Parietal lobe (tissue), 2 donors: ENCODE measurements around a stretch of chr6.

DNA sequence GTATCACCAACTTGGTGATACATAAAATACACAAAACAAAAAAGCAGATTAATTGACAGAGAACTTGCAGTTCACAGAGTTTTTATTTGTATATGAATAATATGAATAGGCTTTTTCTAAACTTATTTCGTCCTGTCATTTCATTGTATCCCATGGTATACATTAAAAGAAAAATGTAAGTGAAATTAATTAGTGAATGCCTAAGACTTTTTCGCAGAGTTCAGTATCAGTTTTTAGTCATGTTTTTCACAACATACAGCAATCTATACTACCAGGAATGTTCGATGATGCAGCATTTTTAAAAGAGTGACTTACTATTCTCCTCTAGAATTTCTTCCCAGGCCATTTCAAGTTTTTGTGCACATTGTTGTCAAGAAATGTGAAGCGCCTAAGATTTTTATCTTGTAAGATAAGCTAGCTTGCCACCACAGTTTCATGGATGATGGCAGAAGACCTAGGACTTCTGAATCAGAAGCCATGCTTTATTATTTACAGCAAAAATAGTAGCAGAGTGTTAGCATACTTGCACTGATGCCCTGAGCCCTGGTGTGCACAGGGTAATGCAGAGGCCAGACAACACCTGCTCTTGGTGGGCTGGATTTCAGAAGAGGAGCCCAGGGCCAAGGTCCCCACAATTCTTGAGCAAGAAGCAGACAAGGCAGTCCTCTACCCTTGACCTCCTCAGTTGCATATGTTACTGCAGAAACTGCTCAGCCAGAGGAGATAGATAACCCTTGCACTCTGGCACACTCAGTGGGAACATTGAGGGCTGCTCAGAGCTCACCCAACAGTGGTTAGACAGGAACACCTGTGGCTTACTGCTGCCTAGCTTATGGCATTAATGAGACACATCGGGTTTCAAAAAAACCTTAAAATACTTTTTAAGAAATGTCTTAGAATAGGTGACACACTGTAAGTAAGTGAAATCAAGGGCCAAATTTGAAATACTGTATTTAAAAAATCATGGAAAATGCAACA, 99.1 kb downstream of the QKI start:
- RAMPAGE, long total RNA = no peak

GRCh38 chr6:163573913-163574829, 159.7 kb downstream of the QKI start:
- RAMPAGE, long total RNA = no peak

DNA sequence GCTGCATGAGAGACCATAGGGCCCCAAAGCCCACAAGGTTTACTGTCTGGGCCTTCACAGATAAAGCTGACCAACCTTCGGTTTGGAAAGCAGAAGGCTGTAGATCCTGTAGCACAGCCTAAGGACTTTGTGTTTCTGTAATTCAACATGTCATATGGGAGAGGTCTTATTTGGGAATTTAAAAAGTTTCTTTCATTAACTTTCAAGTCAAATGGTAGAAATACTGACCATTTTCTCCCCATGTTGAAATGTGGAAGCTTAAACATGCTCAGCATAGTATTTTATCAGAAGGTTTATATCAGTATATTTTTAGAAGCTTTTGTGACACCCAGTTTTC, 362.9 kb downstream of the QKI start:
- RAMPAGE, long total RNA = no peak

DNA sequence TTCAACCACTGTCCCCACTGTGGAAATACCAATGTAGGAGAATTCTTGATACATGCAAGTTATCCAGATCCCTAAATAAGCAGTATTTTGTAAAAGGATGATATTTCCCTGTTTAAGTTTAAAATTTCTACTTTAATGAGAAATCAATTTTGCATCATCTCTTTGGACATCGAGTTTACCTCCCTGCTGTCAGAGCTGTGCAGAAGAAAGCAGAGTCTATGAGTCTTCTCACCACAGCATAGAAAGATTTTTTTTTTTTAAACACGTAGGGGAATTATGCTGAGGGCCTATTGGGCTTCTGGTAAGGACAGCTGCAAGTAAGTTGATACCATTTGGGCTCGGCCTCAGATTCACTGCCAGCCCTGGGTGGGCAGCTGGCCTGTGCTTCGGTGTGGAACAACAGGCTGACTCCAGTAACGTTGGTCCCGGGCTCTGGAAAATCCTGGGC, 366.3 kb downstream of the QKI start:
- RAMPAGE, long total RNA = no peak

GRCh38 chr6:163955230-163955611, 540.7 kb downstream of the QKI start:
- RAMPAGE, long total RNA = no peak

- RAMPAGE, long total RNA = no peak
These were observed 545.1 kb downstream of the QKI start for GRCh38 chr6:163959655-163960030.

GRCh38 chr6:163963181-163963686, 548.7 kb downstream of the QKI start:
- RAMPAGE, long total RNA = no peak

- RAMPAGE, long total RNA = no peak
These were observed 888.5 kb downstream of the QKI start for GRCh38 chr6:164302991-164303484.

DNA sequence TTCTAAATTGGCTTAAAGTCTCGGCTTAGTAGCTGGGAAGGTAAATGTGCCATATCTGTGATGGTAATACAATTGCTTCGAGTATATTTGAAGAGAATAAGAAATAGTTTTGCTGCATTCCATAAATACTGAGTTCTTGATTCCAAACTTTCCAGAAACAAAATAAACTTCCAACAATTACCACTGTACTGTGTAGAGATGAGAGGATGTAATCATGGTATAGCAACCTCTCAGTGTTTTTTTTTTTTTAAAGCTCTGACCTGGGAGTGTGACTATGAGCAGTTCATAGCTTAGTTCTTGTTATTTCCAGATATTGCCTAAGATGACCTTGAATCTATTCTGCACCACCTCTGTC, 415.6 kb downstream of the C6orf118 start:
- RAMPAGE, long total RNA = no peak

GRCh38 chr6:164929617-164930152, 379.7 kb downstream of the C6orf118 start:
- RAMPAGE, long total RNA = no peak

- RAMPAGE, long total RNA = no peak
These were observed 100.0 kb upstream of the C6orf118 start for GRCh38 chr6:165409428-165409854.

- RAMPAGE, long total RNA = no peak
These were observed 14.1 kb downstream of the PDE10A start for GRCh38 chr6:165648907-165649435.

DNA sequence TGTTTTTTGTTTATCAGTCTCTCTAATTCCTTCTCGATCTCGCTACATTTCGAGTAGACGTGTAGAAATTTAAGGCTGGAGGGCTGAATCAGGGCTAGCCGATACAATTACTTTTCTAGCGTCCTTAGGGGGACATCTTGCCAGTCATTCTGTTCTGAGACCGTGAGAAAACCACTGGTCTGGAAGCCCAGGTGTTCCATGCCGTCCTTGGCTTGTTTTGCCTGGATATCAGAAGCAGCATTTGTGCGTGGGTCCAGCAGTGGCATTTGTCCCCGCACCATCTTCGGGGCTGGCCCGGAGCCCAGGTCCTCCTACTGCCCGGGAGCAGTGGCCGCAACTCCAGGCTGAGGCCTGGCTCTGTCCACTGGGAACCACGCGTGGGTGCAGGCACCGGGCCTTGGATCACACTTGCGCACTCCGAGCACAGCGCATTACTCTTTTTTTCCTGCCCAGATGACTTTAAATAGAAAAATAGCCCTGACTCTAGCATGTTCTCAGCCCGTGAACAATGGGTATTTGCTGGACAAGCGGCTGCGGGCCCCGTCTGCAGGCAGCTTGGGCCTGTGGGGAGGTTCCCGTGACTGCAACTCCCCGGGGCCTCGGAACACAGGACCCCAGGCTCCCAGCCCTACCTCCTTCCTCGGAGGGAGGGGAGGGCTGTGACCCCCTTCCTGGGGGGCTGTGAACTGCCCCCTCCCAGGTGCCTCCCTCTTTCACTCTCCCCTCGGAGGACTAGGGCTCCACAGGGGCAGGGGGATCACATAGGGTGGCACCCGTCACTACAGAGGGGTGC, 162.3 kb downstream of the TBXT start:
- RAMPAGE, long total RNA = no peak

GRCh38 chr6:166342264-166342436, 195 bp downstream of the SFT2D1 start:
- RAMPAGE, long total RNA = no peak

DNA sequence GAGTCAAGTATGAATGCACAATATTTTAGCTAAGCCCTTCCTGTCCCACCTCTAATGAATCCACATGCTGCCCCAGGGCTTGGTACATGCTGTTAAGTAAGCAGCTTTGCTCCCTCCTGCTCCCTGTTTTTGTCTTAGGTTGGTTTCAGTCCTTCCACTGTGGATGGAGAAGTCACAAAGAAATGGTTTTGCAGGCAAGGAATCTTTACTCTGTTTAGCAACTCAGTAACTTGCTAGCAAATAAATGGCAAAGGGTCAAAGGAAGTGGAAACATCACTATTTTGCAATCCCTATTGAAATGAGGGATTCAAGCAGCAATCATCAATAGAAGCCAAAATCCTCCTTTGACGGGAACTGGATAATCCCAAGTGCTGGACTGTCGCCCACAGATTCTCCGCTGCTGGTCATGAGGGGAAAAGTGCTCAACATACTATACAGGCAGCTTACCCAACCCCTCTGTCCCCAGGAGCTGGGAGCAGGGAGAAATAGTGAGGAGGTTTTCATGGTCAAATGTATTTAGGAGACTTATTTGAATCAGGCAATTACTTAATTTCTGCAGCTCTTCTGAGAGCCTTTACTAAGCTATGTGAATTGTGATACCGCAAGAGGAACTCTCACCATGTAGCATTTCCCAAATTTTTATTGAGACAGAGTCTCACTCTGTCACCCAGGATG, 5.2 kb upstream of the MPC1 start:
- RAMPAGE, long total RNA = no peak

- RAMPAGE, long total RNA = no peak
These were observed 24.4 kb upstream of the MPC1 start for GRCh38 chr6:166407132-166407485.

- RAMPAGE, long total RNA = no peak
These were observed 87.8 kb upstream of the MPC1 start for GRCh38 chr6:166470547-166470847.

DNA sequence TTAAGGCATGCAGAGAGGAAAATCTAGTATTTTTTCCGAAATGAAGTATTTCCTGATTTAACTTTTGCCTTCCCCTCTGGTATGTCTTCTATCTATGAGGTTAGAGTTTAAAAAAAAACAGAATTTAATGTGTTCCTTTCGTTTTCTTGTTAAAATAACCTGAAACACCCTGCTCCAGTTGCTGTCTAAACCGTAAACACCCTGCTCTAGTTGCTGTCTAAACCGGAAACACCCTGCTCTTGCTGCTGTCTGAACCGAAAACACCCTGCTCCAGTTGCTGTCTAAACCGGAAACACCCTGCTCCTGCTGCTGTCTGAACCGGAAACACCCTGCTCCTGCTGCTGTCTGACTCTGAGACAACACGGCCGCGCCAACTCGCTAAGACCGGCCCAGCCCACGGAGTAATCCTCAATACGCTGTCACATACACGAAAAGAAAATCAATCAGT, 98.5 kb downstream of the RAMACL start:
- RAMPAGE, long total RNA = no peak

GRCh38 chr6:166598409-166599236, 12.1 kb upstream of the RAMACL start:
- RAMPAGE, long total RNA = no peak

- RAMPAGE, long total RNA = no peak
These were observed 1.5 kb upstream of the RPS6KA2 start for GRCh38 chr6:166628522-166628976.